Temporal lobe (tissue), 2 donors: ENCODE results near the genes MANEA, COQ3 and SIM1.

DNA sequence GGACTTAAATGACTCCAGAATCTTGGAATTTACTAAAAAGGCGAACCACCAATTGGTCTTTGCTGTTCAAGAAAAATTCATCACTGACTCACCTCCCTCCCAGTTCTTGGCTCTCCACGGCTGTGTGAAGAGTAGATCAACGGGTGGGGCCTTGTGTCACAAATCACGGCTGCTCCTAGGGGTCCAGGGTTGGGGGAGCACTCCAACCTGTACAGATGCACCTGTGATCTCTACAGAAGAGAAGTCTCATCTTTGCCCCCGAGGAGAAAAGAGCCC is 79.5 kb upstream of the BACH2 start:
- RAMPAGE, long total RNA, result no peak

GRCh38 chr6:90478127-90478758 is 108.6 kb downstream of the MAP3K7 start:
- RAMPAGE, long total RNA, result no peak

DNA sequence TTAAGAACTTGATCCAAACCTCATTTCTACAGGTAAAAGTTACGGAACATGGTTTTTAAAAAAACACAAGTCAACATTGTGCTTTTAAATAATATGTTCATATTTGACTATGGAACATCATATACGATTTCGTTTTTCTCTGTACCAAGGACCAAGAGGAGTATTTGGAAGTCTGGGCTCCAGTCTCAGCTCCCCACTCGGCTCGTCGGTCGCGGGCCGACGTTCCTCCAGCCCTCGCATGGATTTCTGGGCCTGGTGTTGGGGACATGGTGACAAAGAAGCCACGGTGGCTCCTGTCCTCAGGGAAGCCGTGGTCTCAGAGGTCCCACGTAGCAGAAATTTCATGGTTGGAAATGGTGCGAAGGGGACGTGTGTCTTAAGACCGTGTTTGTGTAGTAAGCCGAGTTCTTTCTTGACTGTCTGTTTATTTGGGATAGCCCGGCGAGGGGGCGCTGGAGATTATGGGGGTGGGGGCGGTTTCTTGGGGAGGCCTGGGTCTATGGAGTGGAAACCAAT is 23.3 kb upstream of the MAP3K7 start:
- RAMPAGE, long total RNA, result no peak

GRCh38 chr6:92119299-92119628 is 1300.1 kb downstream of the EPHA7 start:
- RAMPAGE, long total RNA, result no peak

- RAMPAGE, long total RNA, result no peak
Measured at GRCh38 chr6:94613545-94614031, 963.7 kb upstream of the MANEA start.

GRCh38 chr6:95577200-95578353 is at the start of gene MANEA:
Gene MANEA, plus strand, starts transcription at chr6:95577535.
- RAMPAGE, long total RNA, result start-site peak on the minus strand at chr6:95577410-95577462, 18 and 11 reads in 2 replicates

DNA sequence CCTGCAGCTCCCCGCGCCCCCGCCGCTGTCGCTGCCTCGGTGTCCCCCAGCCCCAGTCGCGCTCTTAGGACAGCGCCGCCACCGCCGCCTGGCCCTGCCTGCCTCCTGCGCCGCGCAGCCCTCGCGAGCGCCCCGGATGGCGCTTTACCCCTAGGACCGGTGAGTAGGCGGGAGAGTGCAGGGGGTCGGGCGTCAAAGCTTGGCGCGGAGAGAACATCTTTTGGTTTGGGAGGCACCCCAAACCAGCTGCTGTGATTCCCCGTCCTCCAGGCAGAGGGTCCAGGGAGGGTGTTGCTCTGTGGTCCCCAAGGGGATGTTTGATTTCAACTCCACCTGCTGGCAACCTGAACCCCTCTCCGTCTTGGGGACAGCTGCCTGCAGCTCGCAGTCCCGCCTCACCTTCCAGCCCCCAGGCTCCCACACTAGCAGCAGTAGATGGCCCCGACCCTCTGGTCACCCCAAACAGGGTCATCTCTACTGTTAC is 322 bp downstream of the FUT9 start:
- RAMPAGE, long total RNA, result no peak

GRCh38 chr6:97407283-97407528 is 124.2 kb upstream of the MMS22L start:
- RAMPAGE, long total RNA, result no peak

- RAMPAGE, long total RNA, result no peak
Measured at GRCh38 chr6:97964353-97964599, 681.3 kb upstream of the MMS22L start.

- RAMPAGE, long total RNA, result no peak
Measured at GRCh38 chr6:98416356-98416720, 418.0 kb upstream of the POU3F2 start.

GRCh38 chr6:98922943-98923847 is 24.6 kb downstream of the FBXL4 start:
- RAMPAGE, long total RNA, result no peak

GRCh38 chr6:98946667-98947303 is 961 bp downstream of the FBXL4 start:
- RAMPAGE, long total RNA, result no peak

DNA sequence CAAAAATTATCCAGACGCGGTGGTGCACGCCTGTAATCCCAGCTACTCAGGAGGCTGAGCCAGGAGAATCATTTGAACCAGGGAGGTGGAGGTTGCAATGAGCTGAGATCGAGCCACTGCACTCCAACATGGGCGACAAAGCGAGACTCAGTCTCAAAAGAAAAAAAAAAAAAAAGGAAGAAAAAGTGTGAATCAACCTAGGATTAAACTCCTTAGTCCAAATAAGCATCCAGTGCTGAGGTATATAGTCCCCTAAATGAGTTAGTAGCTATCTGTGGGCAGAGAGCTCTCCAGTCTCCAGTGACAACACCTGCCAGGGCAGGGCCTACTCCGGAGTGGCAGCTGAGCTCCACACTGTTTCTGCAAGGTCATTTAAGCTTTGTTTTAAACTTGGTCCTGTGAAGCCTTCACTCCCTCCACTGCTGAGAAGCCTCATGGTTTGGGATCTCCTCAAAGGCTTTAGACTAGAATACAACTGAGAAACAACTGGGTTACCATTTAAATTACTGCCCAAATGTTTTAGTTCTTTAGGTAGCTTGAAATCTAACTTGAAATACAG is 2.1 kb downstream of the FAXC start:
- RAMPAGE, long total RNA, result no peak

DNA sequence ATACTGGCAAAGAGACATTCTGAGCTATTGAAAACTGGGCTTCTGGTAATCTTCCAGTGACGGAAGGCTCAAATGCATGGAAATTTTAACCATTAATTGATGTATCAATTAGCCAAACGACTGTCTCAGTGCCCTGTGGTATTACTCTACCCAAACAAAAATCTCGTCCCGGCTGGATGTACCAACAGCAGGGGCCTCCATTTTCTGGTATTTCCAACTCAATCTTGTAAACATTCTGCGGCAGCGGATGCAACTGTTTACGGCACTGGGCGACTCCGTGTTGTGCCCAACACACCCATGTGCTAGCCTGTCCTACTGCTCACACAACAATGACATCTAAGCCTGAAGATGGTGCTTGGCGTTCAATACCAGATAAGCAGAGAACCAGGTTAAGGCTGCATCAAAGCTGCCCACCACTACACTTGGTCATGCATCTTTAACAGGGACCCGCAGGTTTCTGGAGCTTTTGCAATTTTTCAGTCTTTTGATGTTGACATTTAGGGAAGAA is 1.2 kb downstream of the FAXC start:
- RAMPAGE, long total RNA, result no peak

- RAMPAGE, long total RNA, result start-site peak on the minus strand at chr6:99394170-99394186, 69 and 24 reads in 2 replicates
Measured at GRCh38 chr6:99393433-99394730, at the start of gene COQ3. Gene COQ3, minus strand, starts transcription at chr6:99394195.

- RAMPAGE, long total RNA, result no peak
Measured at GRCh38 chr6:99408015-99408622, 14.1 kb upstream of the COQ3 start.

GRCh38 chr6:99484813-99485499 is 30.3 kb downstream of the USP45 start:
- RAMPAGE, long total RNA, result no peak

GRCh38 chr6:99547253-99547944 is 21.1 kb downstream of the CCNC start:
- RAMPAGE, long total RNA, result no peak

DNA sequence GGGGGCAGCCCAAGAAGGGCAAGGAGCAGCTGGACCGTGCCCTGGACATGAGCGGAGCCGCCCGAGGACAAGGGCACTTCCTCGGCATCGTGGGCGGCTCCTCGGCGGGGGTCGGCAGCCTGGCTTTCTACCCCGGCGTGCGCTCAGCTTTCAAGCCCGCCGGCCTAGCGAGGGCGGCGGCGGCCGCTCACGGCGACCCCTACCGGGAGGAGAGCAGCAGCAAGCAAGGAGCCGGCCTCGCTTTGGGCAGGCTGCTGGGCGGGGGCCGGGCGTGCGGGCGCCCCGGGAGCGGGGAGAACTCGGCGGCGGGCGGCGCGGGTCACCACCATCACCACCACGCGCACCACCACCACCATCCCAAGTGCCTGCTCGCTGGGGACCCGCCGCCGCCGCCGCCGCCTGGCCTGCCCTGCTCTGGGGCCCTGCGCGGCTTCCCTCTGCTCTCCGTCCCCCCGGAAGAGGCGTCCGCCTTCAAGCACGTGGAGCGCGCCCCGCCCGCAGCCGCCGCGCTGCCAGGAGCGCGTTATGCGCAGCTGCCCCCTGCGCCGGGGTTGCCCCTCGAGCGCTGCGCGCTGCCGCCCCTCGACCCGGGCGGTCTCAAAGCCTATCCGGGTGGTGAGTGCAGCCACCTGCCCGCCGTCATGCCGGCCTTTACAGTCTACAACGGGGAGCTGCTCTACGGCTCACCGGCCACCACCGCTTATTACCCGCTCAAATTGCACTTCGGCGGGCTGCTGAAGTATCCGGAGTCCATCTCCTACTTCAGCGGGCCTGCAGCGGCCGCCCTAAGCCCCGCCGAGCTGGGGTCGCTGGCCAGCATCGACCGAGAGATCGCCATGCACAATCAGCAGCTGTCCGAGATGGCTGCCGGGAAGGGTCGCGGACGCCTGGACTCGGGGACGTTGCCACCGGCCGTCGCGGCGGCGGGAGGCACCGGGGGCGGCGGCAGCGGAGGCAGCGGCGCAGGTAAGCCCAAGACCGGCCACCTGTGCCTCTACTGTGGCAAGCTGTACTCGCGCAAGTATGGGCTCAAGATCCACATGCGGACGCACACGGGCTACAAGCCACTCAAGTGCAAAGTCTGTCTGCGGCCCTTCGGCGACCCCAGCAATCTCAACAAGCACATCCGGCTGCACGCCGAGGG is 7.1 kb downstream of the PRDM13 start:
- RAMPAGE, long total RNA, result no peak

- RAMPAGE, long total RNA, result no peak
Measured at GRCh38 chr6:100464646-100465549, at the start of gene SIM1. Gene SIM1, minus strand, starts transcription at chr6:100464921.